GM19240 (cell line): Measurements from ENCODE around the gene CAST.

DNA sequence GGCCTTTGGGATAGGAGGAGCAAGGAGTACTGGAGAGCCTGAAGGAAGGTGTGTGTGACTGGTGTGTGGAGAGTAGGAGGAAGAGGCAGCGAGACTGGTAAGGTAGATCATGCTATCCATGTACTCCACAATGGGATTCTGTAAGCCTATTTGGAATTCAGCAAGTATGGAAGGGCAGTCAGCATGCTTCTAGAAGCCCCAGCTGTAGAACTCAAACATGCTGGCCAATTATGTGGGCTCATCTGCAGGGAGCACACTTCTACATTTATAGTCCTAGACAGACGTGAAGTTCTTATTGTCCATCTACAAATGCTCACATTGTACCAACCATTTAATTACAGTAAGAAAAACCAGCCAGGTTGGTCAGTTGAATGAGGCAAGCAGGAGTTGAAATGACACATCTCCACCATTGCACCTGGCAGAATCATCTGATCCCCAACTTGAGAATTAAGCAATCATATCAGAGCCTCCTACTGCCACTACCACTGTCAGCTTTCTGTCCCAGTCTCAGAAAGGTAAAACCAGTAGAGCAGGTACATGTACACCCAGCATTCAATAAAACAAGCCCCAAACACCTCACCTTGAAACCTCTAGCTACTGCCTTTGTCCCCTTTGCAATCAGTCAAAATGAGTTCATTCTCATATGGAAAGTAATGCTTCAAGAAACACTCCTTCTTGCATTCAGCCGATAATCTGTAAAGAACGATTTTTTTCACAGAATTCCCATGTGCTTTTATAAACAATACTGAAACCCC, 60.9 kb upstream of the GLRX start:
- RRBS = no CpG with 5 or more reads among the region's 4 CpGs

DNA sequence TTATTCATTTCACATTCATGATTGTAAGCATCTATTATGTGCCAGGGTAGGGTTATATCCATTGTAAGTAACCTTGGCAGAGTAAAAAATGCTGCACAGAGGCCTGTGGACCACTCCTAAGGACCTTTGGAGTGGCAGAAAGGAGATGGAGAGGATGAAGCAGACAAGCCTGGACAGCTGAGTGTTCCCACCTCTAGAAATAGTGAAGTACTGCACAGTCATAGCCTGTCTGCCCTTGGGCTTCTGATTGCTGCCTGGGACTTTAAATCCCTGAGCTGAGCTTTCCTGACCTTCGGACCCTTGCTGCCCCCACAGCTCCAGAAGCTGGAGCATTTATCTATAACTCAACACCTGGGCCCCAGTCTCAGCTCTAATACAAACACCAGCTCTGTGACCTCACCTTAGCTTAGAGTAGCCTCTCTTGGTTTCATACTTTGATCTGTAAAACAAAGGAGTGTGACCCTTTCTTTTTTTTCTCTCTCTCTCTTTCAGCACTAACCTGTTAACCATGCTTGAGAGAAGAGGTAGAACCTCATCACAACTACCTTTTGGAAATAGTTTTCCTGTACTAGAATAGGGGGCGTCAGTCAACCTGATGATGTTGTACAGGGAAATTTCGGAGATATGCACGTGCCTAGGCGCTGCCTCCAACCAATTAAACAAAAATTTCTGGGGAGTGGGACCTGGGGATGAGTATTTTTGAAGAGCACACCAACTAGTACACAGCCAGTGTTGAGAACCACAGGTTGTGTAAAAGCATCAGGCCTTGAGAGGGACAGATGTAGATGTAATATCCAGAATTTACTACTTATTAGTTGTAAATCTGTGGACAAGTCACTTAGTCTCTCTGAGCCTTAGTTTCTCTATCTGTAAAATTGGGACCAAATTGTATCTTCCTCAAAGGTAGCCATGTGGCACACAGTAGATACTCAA, 25.4 kb upstream of the ELL2 start:
- RRBS = no CpG with 5 or more reads among the region's 5 CpGs

DNA sequence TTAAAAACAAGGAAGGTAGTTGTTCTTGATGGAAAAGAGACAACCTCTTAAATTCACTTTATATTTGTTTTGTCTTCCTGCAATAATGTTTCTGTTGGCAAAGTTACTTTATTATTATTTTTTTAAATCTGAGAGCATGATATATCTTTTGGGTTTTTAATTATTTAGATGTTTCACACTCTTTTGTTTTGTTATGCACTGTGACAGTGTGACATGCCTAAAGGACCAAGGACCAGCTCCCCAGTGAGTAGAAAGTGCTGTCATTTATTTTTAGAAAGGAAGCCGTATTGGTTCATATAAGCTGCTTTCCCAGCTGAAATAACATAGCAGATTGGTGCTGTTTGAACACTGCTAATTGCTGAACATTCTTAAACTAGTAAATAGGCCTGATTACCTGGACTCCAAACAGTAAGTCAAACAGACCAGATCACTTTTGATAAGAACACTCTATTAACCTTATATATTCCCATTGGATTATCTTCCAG, 27.6 kb upstream of the ELL2 start:
- RRBS = no CpG with 5 or more reads among the region's 1 CpG

DNA sequence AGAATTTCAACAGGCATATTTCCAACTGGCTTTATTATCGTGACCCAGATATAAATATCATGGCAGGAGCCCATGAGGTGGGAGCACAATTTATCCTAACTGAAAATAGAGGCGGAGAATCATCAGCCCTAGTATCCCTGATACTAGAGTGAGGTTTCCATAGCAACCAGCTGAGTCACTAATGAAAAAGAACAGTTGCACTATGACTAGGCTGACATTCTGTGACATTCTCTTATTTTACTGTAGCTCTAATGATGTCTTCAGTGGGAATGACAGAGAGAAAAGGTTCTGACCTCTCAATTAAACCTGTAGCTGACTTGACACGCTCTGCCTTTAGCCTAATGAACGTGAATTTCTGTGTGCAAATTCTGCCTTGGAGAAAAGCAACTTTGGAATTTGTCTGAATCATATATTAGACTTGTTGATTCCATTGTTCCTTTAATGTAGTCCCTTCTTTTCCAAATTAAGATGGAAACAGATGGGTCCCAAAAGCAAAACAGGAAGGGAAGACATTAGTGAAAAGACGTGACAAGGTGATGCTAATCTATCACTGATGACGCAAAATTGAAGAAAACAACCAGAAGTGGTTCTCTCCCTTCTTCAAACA, 96.2 kb upstream of the CAST start:
- RRBS = no CpG with 5 or more reads among the region's 6 CpGs

GRCh38 chr5:96661786-96662747, at the start of gene CAST:
Gene CAST, plus strand, starts transcription at chr5:96662376.
- RRBS = 2% methylated on average over 48 of the region's 80 CpGs

DNA sequence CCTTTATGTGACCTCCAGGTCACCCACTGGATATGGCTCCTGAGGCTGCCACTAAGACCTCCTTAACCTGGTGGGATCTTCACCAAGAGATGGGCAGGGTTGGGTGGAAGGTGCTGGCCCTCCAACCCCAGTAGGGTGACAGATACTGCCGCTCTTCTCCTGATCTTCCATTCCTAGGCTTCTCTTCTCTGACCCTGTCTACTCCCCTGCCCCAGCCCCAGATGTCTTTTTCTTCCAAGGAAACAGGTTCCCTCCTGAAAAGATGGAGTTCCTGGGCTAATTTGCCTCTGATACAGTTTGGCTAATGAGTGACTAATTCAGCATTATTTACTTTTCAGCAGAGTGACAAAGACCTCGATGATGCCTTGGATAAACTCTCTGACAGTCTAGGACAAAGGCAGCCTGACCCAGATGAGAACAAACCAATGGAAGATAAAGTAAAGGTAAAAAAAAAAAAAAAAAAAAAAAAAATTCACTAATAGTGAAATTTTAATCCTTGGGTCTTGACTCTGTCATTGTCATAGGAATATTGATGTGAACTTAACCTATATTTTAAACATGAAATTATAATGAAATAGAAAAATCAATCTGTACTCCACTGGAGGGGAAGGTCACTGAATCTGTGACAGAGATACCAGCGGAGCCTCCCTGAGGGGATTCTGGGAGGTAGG, 42.7 kb downstream of the ERAP1 start:
- RRBS = no CpG with 5 or more reads among the region's 3 CpGs

- RRBS = no CpG with 5 or more reads among the region's 1 CpG
Observed at GRCh38 chr5:96960879-96961517, 25.1 kb downstream of the LNPEP start.

GRCh38 chr5:96962471-96963015, 26.7 kb downstream of the LNPEP start:
- RRBS = no CpG with 5 or more reads among the region's 5 CpGs

- RRBS = 16% methylated on average over 2 of the region's 3 CpGs
Observed at GRCh38 chr5:96963134-96963611, 27.3 kb downstream of the LNPEP start.

DNA sequence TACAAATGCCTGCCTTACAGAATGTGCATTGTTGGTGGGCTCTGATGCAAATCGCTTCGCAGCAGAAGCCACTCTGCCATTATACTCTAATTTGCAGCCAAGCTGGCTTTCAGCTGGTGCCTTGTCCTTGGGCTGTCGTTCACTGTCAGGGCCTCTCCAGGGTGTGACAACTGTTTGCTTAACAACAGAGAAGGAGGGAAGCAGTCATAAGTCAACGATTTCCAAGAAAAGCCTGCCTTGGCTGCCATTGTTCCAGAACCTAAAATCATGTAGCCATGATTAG, 260.1 kb upstream of the RGMB start:
- RRBS = no CpG with 5 or more reads among the region's 4 CpGs

DNA sequence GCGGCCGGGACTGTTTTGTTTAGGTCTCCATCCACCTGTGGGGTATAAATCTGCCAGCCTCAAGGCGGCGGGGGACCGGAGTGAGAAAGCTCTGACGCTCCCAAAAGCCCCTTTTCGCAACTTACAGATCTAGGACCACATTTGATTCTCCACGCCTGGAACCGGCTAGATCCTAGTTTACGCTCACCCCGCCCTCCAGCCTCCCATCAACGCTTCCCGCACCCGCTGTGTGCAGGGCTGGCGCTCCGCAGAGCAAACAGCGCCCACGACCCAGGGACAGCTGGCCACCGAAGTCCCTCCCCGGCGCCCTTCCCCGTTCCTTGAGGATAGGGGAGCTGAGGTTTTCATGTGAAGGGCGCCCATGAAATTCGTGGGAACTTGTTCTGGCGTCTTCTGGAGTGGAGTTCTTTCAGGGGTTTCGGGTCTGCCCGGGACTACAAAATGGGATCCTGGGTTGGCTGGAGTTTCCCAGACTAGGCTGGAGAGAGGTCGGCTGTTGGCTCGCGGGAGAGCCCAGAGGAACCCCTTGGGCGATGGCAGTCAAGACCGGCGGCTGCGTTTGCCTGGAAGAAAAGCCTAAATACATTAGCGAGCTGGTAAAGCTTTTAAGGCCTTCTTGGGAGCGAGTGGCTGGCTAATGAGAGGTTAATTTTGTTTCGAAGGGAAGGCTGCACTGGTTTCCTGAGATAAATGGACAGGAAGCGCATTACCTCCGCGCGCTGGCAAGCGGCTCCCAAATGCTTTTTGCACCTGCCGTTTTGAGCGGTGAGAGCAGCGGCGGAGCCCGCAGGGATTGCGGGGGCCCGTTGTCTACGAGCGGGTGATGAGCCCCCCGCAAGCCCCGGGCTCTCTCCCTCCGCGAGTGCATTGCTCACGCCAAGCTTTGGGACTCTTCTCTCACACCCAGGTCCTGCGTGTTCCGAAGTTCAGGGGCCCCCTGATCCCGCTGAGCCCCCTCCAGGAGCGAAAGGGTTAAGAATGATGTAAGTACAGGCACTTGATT, 3.5 kb upstream of the RGMB start:
- RRBS = 2% methylated on average over 8 of the region's 60 CpGs

DNA sequence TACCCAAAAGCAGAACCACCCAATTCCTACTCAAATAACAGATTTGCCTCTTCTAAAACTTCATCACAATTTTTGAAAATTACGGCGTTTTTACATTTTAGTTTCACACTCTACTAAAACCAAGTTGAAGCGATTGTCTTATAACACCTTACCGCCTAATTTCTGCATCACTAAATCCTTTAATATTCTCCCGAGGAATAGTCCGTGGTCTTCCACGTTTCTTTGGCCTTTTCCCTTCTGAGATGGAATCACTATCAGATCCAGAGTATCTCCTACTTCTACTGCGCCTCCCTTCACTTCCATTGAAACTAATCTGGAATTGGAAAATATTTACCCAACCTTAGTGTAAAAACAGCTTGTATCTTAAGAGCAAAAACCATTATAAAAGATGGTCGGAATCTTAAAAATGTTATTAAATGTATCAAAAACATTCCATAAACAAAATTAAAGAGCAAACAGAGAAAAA, 52.5 kb downstream of the CHD1 start:
- RRBS = no CpG with 5 or more reads among the region's 9 CpGs

- RRBS = no CpG with 5 or more reads among the region's 6 CpGs
Observed at GRCh38 chr5:98888843-98889683, 39.7 kb downstream of the CHD1 start.

DNA sequence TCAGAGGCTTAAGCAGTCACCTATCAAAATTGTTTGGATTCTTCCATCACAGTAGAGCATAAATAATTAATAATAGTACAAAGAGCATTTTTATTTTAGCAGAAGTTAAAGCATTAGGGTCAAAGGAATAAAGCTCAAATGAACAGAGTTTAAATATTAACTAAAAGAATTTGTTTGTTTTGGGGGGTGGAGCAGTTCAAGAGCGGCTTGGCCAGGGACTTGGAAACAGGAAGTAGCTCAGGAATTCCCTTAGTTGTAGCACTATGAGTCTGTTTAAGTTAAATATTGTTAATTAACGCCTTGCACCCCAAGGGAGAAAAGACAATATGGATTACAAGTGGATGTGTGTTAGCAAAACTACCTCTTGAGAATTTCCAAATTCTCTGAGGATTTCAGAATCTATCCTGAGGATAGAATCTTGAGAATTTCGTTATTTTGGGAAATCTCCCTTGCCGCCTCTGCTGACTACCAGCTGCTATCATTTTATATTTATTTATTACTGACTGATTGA, 96.5 kb upstream of the CHD1 start:
- RRBS = no CpG with 5 or more reads among the region's 4 CpGs

GRCh38 chr5:100828038-100828560, 75.0 kb downstream of the ST8SIA4 start:
- RRBS = no CpG with 5 or more reads among the region's 6 CpGs

- RRBS = no CpG with 5 or more reads among the region's 3 CpGs
Observed at GRCh38 chr5:100852907-100853605, 50.0 kb downstream of the ST8SIA4 start.

- RRBS = no CpG with 5 or more reads among the region's 3 CpGs
Observed at GRCh38 chr5:102453487-102454161, 45.2 kb downstream of the SLCO6A1 start.

DNA sequence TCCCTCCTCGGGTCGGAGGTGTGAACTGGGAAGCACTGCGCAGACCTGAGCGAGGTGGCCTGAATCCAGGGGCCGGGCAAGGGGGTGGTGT, 739 bp upstream of the PAM start:
- RRBS = 0% methylated on average over 1 of the region's 5 CpGs